Psoas muscle (tissue), 2 donors: ENCODE measurements around a stretch of chr2.

- PRO-cap, 2 experiments, result no peak in any of the 2 experiments
These were observed 47.8 kb downstream of the ZNF638 start for GRCh38 chr2:71379203-71379975.

GRCh38 chr2:71401701-71402178, 64.8 kb upstream of the DYSF start:
- PRO-cap, 2 experiments, result no peak in any of the 2 experiments

- PRO-cap, 2 experiments, result no peak in any of the 2 experiments
These were observed 39.7 kb upstream of the DYSF start for GRCh38 chr2:71426367-71427688.

GRCh38 chr2:71467922-71468585, 1.6 kb downstream of the DYSF start:
- PRO-cap, 2 experiments, result no peak in any of the 2 experiments

DNA sequence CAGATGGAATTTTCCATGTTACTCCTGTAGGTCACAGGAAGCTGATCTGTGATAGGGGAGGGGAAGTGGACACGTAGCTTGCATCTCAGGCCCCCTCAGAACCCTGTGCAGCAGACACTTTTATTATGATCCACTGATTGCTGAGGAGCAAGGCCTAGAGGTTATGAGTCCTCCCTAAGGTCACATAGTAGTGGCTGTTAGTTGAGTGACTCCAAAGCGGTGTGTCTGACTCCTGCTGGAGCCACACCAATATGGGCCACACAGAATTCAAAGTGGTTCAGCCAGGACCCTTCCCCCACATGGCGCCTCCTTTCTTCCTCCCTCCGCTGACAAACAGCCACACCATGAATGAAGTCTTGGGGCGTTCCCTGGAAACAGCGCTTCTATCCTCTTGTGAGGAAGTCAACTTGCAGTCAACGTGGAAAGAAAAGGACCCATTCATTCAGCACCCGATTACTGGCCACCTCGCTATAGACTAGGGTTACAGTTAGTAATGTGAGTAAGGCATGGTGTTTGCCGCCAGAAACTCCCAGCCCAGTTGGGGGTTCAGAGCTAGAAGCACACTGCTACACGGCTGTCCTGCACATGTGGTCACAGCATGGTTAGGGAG, 8.5 kb downstream of the DYSF start:
- PRO-cap, 2 experiments, result no peak in any of the 2 experiments

DNA sequence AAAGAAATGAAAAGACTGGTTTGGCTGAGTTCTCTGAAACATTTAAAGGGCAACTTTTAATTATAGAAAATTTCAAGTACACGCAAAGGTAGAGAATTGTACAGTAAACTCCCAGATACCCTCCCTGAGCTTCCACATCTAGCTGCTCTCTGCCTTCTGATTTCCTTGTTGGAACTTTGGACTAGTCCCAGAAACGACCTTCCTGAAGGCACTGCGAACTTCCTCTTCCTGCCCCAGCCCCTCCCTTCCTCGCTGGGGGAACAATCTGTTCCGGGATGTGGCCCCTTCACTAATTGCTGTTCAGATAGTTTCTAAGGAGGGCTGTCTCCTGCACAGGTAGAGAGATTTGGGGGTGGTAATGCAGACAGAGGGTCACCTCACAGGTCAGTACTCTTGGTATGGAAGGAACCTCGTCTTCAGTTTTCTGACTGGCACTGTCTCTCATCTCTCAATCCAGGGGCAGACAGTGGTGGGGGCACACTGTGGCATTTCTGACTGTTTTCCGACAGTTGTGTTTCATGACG, 78.8 kb downstream of the DYSF start:
- PRO-cap, 2 experiments, result no peak in any of the 2 experiments

DNA sequence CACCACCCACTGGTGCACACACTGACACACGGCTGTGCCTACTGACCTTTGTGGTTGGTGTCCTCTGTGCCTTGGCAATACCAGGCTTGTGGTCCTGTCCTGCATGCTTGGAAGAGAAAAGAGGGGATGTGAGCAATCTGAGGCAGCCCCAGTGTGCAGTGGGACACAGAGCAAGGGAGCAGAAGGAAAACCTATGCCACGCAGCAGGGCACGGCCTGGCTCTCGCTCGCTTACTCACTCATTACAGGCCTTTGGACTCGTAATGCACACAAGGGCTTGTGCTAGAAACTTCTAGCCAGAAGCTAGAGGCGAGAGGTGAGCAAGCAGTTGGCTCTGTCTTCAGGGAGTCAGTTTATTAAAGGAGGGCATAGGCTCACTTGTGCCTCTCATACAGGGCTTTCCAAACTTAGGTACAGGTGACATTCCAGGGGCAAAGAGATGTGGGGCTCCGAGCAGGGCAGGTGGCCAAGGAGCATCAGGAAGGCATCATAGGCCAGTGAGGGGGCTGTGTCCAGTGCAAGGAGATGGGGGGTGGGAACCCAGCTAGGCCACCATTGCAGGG, 87.6 kb downstream of the DYSF start:
- PRO-cap, 2 experiments, result no peak in any of the 2 experiments

- PRO-cap, 2 experiments, result no peak in any of the 2 experiments
These were observed 138.7 kb downstream of the DYSF start for GRCh38 chr2:71605178-71605596.

GRCh38 chr2:71746777-71747518, 280.4 kb downstream of the DYSF start:
- PRO-cap, 2 experiments, result no peak in any of the 2 experiments

- PRO-cap, 2 experiments, result no peak in any of the 2 experiments
These were observed 6.0 kb upstream of the CYP26B1 start for GRCh38 chr2:72153678-72153958.

- PRO-cap, 2 experiments, result no peak in any of the 2 experiments
These were observed 57.5 kb upstream of the CYP26B1 start for GRCh38 chr2:72204884-72205794.

DNA sequence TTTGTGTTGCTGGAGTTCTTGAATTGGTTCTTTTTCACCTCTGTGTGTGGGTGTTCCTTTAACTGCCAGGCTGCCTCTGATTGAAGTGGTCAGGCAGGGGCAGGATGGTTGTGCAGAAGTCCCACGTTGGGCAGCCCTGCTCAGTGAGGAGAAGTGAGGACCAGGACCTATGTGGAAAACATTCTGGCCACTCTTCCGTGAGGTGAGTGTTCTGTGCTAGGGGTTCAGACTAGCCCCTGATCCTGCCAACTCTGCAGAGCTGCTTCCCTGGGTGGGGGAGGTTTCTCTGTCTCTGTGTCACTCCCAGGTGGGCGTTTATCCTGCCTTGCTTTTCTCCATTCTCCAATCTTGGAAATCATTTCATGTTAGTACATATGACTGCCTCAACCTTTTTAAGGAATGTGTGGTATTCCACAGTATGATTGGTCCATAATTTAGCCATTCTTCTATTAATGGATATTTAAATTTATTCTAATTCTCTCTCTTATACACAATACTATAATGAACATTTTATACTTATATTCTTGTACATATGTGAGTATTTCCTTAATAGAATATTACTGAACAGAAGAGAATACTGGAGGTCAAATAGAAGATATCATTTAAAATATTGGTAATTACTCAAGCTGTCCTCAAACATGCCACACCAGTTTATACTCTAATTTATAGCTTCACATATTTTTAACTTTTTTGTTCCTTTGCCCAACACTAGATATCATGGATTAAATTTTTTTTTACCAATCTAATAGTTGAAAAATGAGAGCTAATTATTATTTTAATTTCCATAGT, 156.3 kb upstream of the CYP26B1 start:
- PRO-cap, 2 experiments, result no peak in any of the 2 experiments

- PRO-cap, 2 experiments, result no peak in any of the 2 experiments
These were observed 66.0 kb downstream of the EXOC6B start for GRCh38 chr2:72759778-72760252.

DNA sequence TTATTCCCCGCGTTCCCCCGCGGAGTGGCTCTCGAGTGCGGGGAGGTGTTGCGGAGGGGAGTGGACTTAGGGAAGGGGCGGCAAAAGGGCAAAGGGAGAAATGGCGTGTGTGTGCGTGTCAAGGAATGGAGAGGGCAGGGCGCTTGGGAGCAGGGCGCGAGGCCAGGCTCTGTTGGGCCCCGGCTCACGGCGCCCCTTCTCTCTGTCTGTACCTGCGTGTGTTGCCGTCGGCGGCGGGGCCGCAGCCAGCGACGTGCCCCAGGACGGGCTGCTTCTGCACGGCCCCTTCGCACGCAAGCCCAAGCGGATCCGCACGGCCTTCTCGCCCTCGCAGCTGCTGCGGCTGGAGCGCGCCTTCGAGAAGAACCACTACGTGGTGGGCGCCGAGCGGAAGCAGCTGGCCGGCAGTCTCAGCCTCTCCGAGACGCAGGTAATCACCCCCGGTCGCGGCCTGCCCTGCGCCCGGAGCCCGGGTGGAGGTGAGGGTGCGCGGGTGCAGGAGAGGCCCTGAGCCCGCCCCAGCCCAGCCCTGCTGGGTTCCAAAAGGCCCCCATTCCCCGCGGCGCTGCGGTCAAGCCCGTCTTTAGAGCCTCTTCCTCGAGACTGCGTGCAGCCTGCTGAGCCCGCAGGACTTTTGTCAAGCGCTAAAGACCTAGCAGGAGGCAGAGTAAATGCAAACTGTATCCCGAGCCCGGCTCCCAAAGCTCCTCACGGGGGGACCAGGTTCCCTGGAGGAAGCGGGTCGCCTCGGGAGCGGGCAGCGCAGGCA, 6.9 kb downstream of the EMX1 start:
- PRO-cap, 2 experiments, result no peak in any of the 2 experiments

DNA sequence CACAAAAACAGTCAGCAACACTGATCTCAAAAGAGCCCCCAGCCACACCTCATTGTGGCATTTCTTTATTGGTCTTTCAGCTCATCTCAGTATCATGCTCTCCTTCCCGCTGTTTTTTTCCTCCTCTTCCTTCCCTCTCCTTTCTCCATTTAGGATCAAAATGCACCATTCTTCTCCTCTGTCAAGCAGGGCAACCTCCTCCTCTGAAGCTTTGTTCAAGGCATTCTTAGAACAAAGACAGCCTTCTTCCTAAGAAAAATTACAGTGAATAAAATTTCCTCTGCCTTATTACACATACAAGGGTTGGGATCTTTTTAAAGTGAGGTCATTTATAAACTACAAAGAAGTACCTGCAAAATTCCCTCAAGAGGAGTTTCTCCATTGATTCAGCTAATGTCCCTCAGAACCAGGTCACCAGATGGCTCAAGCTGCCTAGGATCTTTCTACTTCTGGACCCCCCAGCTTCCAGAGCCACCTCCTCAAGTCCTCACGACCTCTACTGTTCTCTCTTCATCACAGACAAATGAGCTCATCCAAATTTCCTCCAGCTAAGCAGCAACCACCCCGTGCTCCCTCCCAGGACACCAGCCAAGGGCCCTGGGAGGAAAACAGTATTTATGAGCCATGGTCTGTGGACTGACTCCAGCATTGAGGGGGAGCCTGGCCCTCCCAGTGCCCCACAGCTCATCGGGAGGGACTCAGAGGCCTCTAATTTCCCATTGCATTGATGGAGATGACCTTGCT, 18.0 kb downstream of the SFXN5 start:
- PRO-cap, 2 experiments, result no peak in any of the 2 experiments

DNA sequence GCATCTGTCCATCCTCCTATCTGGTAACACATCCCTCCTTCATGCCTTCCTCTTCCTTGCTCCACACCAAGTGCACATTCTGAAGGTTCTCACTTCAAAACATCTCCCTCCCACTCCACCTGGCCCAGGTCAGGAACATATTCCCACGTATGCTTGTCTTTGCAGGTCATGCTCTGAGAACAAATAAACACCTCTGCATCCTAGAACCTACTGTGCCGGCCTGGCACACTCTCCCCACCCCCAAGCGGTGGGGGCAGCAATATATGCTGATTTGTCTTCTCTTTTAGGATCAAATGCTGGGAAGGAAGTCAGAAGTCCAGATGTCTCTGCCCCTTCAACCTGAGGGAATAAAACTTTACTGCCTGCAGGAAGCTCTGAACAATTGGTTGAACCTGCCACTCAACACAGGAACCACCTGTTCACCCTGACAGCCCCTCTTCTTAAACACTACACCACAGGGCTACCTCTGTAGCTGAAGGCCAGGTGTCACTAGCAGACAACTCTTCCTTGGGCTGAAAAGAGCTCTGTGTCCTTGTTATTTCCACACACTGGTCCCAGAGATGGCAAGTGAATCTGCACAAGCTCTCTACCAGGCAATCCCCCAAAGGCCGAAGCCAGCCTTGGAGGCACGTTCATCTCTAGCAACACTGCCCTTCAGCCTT, 12.8 kb upstream of the SFXN5 start:
- PRO-cap, 2 experiments, result no peak in any of the 2 experiments

- PRO-cap, 2 experiments, result no peak in any of the 2 experiments
These were observed 5.2 kb downstream of the RAB11FIP5 start for GRCh38 chr2:73107453-73108049.

GRCh38 chr2:73293055-73293406, 317 bp downstream of the EGR4 start:
- PRO-cap, 2 experiments, result no peak in any of the 2 experiments

DNA sequence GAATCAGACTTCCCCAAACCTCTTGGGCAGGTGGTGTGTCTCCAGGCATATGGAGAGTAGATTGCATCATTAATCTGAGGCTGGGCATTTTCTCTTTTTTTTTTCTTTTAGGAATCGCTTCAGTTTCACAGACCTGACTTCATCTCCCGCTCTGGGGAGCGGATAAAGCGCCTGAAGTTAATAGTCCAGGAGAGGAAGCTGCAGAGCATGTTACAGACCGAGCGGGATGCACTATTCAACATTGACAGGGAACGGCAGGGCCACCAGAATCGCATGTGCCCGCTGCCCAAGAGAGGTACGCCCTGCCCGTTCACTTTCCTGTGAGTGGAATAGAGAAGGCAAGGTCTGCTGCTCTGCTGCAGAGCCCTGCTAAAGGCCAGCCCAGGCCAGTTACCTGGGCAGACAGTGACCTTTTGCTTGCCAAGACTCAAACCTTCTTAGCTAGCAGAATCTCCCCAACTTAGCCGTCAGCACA, 40.1 kb downstream of the NAT8 start:
- PRO-cap, 2 experiments, result no peak in any of the 2 experiments

DNA sequence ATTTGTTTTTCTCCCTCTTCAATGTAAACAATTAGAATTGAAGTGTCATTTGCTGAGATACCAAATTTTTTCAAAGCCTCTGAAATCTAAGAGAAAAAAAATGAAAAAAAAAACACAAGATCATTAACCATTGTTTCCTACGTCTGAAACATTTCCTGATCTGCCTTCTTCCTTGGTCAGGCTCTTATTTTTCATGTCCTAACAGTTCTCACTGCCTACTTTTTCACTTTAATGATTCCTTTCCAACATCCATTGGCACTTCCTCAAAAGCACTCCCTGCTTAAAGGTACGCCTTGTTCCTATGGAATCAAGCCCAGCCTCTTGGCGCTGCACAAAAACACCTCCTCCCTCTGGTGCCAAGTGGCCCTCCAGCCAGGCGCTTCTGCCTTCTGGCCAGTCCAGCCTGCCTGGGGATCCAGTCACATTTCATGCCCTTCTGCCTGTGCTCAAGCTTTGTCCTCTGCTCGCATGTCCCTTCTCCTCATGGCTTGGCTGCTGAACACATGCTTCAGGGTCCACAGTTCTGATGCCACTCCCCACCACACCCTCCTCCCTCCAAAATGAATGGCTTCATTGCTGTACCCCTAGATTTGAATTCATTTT, 6.4 kb downstream of the TPRKB start:
- PRO-cap, 2 experiments, result no peak in any of the 2 experiments